Pulmonary artery (tissue), 1 donor: ENCODE measurements around a stretch of chr2.

- PRO-cap: no peak
These were observed 13.5 kb downstream of the ERFE start for GRCh38 chr2:238172264-238172759.

DNA sequence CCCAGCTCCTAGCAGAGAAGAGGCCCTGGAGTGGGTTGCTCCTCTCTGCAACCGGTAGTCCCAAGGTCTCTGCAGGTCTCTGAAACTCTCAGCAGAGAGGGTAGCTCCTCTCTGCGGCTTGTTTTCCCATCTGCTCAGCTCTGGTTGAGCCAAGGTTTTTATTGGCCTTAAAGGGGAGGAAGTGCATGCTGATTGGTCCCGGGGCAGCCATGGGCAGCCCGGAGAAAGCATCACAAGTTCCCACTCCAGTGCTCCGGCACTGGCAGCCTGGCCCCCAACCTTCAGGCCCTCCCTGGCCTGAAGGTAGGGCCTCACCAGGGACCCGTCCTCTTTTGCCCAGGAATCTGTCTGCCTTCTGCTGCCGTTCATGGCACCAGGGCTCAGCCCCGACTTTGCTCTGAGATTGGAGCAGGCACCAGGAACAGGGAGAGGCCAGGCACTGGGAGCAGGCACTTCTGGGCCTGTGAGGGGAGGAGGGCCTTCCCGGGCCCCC lies 17.4 kb upstream of the ILKAP start:
- PRO-cap: no peak

- PRO-cap: no peak
These were observed 9.2 kb upstream of the HES6 start for GRCh38 chr2:238249053-238249460.

DNA sequence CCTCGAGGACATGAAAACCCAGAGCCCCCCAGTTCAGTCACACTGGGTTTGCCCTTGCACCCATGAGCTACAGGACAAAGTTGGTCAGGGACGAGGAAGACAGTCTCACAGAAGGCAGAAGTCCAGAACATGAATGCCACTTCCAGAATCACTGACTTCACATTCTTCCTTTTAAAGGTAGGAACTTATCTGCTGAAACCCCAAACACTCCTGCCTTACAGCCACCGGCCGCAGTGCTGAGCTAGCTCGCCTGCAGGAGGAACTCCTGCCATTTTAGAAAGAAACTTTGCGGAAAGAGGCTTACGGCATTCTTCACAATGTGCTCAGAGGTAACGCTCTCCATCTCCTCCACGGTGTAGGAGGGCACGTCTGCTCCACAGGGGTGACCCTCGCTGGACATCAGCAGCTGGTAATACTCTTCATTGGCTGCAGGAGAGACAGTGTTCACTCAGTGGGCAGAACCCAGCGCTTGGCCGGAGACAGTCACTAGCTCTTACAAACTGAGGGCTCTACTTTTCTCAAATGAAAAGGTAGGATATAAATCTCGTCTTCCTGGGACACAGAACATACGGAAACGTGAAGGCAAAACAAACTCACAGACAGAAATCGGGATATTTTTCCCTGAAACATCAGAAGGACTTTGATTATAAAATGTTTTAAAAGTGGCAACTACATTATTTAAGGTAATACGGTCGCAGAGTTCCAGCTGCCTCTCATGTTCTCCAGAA lies 15.5 kb downstream of the PER2 start:
- PRO-cap: no peak

- PRO-cap: no peak
These were observed 2.5 kb upstream of the PER2 start for GRCh38 chr2:238290994-238291193.

- PRO-cap: no peak
These were observed 28.3 kb downstream of the TRAF3IP1 start for GRCh38 chr2:238348573-238349028.

GRCh38 chr2:238418244-238418966 lies 8.3 kb upstream of the ASB1 start:
- PRO-cap: no peak

DNA sequence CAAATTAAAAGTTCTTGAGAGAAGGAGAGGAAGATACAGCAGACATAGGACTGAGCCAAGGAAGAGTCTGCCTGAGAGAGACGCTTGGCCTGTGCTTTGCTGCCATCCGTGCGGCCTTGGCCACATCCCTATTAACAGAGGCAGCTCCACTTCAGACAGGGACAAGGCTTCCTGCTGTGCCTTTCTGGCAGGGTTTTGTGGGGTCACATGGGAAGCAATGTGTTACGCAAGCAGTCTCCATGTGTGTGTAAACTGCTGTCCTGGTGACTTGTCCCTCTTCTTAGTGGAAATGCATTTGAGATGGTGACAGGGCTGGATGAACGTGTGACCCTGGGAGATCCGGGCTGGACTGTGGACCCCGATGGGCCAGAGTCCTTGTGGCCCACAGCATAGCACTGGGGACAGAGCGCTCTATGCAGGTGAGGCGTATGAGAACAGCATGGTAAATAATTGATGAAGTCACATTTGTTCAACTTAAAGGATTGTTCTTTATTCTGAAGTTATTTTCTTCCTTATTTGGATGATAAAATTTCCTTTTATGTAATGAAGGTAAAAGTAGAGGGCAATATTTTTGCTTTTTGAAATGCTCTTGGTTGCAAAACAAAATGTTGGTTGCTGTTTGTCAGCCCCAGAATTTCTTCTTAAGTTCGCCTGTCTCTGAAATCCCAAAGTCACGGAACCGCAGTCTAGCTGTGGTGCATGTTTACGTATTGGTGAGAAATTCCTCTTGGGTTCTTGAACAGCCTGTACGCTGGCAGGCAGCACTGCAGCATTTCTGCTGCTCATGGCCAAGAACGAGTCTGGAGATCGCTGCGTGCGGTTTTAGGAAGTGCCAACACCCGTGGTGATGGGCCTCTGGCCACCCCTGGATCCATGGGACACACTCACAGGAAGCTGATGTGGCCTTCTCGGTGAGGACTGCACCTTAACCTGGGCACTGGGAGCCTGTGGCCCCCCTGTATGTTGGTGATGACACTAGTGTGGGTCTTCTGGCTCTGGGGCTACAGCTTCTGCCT lies 23.4 kb downstream of the ASB1 start:
- PRO-cap: no peak

DNA sequence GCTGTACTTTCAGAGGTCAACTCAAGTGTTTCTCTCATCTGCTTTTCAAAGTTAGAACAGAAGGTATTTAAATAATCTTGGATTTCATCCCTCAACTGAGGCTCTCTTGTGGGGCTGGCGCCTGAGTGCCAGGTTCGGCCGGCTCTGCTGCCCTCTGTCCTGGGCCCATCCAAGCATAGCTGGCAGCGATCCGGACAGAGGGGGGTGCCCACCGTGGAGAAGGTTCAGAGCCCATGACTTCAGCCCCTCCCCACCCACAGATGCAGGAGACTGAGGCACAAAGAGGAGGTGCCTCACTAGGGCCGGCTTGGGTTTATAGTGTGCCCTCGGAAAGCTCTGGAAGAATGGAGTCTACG lies 132.1 kb downstream of the ASB1 start:
- PRO-cap: no peak

DNA sequence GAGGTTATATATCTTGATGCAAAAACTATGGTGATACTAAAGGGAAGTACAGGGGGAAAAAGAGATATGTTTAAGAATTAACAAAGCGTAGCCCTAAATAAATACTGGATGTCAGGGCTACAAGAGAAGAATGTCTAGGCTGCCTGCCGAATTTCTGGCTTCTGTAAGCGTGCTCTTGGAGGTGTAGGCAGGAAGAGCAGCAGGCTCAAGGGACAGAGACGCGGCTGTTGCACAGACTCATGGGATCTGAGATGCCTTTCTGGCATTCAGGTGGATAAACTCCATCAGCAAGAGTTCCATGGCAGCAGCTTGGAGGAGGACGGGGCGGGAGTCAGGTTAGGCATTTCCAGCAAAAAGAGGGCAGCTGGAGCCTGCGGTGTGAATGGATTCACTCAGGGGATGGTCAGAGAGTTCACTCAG lies 123.2 kb upstream of the TWIST2 start:
- PRO-cap: no peak

DNA sequence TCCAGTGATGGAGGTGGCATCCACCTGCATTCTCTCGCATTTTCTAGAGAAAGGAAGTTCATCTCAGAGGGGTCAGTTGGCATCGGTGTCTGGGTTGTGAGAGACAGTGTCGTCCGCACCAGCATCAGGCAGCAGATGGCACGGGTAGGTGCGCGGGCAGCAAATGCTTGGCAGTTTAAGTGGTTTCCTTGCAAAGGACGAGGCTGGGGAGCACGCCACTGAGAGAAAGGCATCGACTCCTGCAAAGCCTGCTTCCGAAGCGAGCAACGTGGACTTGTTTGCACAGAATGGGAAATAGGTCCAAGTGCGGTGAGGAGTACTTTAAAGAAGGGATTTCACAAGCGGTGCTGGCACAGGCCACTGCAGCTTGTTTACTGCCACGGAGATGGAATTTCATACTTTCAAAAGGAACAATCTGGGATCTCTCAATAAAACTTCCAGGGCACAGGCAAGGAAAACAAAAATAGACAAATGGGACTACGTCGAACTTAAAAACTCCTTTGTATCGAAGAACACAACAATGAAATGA lies 21.1 kb downstream of the TWIST2 start:
- PRO-cap: no peak

DNA sequence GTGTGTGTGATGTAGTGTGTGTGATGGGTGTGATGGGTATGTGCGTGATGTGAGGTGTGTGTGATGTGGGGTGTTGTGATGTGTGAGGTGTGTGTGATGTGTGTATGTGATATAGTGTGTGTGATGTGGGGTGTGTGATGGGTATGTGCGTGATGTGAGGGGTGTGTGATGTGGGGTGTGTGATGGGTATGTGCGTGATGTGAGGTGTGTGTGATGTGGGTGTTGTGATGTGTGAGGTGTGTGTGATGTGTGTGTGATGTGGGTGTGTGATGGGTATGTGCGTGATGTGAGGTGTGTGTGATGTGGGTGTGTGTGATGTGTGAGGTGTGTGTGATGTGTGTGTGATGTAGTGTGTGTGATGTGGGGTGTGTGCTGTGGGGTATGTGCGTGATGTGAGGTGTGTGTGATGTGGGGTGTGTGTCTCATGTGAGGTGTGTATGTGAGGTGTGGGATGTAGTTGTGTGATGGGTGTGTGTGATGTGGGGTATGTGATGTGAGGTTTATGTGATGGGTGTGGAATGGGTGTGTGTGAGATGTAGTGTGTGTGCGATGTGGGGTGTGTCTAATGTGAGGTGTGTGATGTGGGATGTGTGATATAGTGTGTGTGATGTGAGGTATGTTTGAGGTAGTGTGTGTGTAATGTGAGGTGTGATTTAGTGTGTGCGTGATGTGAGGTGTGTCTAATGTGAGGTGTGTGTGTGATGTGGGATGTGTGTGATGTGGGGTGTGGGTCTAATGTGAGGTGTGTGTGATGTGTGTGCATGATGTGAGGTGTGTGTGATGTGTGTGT lies 55.0 kb downstream of the TWIST2 start:
- PRO-cap: no peak

- PRO-cap: no peak
These were observed 120.1 kb downstream of the TWIST2 start for GRCh38 chr2:238967994-238968359.

DNA sequence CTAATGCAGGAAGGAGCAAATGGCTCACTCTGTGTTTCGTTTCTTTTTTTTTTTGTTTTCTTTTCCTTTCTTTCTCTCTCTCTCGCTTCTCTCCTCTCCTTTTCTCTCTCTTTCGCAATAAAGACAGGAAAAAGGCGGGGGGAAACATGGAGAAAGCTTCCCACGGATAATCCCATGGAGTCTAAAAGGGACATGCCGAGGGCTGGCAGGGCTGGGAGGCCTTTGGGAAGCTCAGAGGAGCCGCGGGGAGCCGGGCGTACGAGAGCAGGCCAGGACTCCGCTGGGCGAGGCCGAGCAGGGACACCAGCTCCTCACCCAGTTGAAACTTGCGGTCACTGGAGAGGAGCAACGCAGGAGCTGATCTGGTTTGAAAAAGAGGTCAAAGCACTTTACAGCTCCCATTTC lies 244.9 kb downstream of the TWIST2 start:
- PRO-cap: no peak

DNA sequence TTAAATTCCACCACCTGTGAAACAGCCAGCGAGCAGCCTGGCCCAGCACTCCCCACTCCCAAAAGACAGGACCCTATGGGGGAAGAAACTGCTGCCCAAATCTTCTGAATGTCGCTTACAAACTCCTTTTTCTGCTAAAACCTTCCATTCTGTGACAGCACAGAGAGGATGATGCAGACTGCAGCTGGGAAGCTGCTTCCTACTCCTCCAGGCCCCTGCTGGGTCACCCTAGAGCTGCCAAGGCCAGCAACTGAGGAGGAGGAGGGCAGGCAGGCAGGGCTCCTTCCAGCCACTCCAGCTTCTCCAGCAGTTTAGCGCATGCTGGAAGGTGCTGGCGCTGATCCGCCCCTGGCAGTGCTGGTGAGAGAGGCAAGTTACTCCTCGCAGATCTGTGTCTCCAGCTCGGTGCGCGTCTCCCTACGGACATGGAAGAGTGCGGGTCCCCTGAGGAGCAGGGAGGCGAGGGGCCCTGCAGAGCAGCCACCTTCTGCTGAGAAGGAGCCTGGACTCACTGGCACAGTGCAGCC lies 206.2 kb downstream of the HDAC4 start:
- PRO-cap: no peak

DNA sequence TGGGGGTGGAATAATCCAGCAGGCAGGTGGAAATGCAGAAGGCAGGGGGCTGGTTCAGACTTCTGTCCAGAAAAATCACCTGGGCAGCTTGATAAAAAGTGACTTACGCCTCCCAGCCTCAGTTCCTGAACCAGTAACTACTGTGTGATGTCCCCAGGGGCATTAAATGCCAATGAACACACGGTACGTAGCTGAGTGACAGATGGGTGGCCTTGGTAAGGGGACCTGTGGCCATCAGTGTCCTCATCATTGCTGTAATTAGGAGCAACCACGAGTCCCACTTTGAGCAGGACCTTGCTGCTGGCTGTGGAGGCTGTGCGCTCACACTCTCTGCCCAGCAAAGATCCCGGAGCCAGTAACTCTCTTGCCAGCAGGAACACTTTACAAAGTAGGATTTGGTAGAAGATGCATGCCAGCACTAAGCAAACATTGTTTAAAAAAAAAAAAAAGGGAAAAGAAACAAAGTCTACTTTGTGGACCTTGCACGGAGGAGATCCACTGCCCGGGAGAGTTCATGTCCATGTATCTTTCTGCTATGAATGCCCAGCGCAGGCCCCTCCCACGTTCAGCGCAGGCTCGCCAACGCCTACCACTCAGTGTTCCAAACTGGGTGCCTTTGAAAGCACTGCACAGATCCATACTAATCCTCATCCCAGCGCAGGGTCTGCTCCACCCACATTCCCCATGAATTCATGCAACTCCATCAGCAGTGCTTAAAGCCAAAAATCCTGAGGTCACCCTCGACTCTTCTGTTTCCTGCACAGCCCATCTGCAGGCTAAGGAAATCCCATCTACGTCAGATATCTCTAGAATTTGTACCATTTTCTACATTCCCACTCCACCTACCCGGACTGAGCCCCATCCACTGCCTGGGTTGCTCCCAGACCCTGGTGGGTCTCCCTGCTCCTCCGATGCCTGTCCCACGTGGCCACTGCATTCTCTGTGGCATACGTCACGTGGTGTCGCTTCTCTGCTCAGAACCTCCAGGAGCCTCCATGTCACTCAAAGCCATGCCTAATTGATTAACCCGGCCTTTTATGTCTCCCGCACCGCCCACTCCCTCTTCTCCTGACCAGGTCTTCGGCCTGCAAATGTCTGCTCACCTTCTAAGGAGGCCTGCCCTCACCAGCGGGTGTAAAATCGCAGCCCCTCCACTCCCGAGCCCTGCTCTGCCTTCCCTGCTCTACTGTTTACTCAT lies 177.0 kb downstream of the HDAC4 start:
- PRO-cap: unidirectional peak, minus-strand start at position 513 of the sequence

DNA sequence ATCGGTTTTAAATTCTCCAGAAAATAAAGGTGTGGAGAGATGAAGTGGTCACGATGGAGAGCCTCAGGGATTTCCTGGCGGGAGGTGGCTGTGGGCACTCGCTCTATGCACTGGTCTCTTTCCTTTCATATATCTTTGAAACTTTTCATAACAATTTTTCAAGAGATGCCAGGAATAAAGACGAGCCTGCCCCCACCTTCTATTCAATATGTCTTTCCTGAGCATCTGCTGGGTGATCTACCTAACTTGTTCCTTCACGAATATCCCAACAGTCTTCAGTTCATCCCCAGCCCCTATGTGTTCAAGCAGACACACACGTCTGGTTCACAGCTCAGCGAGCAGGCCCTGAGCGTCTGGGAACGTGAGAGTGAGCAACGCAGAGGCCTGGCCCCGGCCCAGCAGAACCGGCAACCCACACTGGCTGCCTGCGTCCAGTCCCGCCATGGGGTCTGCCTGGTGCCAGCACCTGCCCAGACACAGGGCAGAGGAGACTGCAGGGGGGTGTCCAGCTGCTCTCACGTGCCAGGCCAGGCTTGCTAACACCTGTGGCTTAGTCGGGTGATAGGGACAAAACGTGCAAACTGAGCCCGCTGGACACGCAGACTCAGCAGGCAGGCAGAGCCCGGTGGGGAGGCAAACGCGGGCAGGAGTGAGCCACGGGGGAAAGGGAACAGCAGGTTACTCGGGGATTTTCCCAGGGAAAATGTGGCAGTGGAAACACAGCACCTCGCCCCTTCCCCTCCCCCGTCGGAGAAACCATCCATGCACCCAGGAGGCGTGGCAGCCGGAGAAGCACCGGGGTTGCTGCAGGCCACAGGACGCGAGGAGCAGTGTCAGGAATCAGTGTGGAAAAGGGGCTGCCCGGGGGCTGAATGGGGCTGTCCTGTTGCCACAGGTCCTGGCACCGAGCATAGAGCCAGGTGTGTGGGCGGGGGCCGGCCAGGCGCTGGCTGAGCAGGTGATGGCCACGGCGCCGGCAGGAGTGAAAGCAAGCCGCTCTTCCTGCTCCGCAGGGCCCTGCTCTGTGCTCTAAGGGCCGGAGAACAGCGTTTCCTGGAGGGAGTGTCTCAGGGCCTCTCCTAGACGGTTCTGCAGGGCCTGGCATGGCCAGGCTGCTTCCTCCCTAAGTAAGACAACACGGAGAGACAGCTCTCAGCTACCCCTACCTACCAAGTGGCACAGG lies 154.8 kb downstream of the HDAC4 start:
- PRO-cap: unidirectional peak, minus-strand start at position 321 of the sequence

GRCh38 chr2:239252751-239253208 lies 148.0 kb downstream of the HDAC4 start:
- PRO-cap: no peak

DNA sequence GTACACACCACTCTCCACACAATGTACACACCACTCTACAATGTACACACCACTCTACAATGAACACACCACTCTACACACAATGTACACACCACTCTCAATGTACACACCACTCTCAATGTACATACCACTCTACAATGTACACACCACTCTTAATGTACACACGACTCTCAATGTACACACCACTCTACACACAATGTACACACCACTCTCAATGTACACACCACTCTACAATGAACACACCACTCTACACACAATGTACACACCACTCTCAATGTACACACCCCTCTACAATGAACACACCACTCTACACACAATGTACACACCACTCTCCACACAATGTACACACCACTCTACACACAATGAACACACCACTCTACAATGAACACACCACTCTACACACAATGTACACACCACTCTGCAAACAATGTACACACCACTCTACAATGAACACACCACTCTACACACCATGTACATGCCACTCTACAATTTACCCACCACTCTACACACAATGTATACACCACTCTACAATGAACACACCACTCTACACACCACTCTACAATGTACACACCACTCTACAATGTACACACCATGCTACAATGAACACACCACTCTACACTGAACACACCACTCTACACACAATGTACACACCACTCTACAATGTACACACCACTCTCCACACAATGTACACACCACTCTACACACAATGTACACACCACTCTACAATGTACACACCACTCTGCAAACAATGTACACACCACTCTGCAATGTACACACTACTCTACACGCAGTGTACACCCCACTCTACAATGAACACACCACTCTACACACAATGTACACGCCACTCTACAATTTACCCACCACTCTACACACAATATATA lies 119.7 kb downstream of the HDAC4 start:
- PRO-cap: no peak

GRCh38 chr2:239330294-239330652 lies 70.5 kb downstream of the HDAC4 start:
- PRO-cap: no peak